Spinal cord (tissue), 3 donors: ENCODE measurements around a stretch of chr10.

- PRO-cap, result no peak
- RAMPAGE, long total RNA, result no peak
These were observed 558 bp upstream of the ITIH2 start for GRCh38 chr10:7702575-7702941.

GRCh38 chr10:7707041-7707500 lies 4.0 kb downstream of the ITIH2 start:
- PRO-cap, result no peak
- RAMPAGE, long total RNA, result no peak

DNA sequence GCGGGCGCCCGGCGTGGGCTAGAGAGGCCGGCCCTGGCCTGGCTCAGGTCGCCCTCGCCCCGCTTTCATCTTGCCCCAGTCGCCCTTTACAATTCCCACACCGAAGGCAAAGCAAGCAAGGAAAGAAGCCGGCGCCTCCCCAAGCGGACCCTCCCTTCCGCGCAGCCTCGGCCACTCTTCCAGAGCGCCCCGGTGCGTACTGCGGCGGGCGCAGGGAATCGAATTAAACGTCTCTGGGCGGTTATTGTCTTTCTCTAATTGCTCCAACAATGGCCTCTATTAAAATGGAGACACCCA lies 4.5 kb upstream of the GATA3 start:
- PRO-cap, result no peak
- RAMPAGE, long total RNA, result no peak

GRCh38 chr10:8053298-8053517 lies 1.3 kb upstream of the GATA3 start:
- PRO-cap, result no peak
- RAMPAGE, long total RNA, result no peak

DNA sequence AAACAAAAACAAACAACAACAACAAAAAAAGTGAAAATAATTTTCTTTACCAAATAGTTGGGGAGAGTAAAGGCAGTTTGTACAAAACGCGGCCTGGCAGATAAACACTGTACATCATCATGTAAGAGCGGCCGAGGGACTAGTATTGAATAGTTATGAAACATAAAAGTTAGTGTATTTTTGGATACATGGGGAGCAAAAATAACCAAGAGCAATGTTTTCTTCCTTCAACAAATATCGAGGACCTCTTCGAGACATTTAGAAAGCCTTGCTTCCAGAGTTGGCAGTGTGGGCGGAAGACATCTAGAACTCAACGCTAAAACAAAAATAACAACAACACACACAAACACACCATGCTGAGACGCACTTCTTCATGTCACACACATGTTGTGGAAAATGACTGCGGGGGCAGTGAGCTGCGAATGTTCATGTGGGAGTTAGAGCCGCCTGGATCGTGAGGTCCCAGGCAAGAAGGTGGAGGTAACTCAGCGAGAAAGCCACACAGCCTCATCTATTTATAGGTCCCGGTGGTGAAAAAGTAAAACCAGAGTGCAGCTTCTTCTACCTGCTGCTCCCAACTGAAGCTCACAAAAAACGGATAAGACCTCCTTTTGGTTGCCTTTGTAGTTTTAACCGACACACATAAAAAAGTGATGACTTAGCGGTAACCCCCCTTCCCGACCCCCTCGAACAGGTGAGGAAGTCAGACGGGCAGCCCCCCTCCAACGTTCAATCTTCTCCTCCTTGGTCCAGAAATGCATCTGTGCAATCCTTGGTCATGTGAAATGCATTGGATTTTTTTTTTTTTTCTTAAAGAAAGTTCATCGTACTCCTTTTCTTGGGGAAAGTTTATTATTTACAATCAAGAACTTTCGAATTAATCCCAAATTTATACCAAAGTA lies 276.8 kb downstream of the GATA3 start:
- PRO-cap, result no peak
- RAMPAGE, long total RNA, result no peak

DNA sequence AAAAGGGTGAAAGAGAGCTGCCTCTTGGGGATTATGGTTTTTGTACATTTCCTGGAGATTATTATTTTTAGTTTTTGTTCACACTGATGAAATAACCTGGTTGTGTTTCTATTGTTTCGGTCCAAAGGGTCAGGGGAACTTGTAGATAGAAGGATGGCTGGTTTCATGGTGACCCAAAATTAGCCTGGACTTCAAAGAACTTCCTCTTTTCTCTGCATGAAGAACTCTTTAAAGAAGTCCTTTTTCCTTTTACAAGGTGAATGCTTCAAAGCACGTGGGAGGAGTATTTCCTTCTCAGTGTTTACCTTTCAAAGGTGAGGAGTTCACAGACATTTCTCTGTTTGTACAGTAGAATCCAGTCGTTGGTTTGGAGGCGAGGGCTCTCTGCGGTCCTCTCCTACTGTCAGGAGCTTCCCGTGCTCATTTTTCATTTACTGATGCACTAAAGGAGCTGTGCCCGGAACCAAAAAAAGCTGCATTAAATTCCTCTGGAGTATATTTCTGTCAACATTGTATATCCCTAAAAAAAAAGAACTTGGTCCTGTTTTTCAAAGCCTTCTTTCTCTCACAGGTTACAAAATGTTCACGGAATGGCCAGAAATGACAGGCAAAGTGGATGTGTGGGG lies 561.7 kb downstream of the GATA3 start:
- PRO-cap, result no peak
- RAMPAGE, long total RNA, result no peak

DNA sequence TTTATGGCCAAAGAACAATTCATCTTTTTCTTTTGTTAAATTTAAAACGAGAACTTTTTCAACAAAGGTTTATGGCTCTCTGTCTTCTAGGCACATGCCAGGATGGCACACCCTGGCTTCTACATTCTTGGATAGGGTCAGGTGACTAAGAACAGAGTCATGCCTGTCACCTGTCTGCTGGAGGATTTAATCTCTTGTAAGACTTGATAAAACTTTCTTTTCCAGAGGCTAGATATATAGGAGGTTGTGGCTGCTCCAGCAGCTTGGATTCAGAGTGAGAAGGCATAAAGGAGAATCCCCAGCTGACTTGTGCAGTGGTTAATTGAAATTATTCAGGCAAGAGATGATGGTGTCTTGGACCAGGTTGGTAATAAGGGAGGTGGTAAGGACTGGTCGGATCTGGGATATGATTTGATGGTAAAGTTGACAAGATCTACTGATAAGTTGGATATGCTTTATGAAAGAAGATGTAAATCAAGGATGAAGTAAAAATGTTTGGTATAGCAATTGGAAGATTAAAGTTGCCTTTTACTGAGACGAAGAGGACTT lies 915.5 kb downstream of the GATA3 start:
- PRO-cap, result no peak
- RAMPAGE, long total RNA, result no peak

GRCh38 chr10:9096265-9096782 lies 1041.8 kb downstream of the GATA3 start:
- PRO-cap, result no peak
- RAMPAGE, long total RNA, result no peak

DNA sequence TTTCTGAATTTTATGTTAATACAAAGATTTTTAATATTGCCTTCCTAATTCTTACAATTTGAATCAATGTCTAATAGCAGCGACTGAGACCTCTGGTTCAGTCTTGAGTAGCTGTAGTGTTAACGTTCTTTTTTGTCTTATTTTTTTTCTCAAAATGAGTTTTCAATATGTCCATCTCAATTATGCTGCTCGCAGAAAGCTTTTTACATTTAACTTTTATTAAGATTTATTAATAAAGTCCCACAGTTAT lies 1407.7 kb downstream of the GATA3 start:
- PRO-cap, result no peak
- RAMPAGE, long total RNA, result no peak

DNA sequence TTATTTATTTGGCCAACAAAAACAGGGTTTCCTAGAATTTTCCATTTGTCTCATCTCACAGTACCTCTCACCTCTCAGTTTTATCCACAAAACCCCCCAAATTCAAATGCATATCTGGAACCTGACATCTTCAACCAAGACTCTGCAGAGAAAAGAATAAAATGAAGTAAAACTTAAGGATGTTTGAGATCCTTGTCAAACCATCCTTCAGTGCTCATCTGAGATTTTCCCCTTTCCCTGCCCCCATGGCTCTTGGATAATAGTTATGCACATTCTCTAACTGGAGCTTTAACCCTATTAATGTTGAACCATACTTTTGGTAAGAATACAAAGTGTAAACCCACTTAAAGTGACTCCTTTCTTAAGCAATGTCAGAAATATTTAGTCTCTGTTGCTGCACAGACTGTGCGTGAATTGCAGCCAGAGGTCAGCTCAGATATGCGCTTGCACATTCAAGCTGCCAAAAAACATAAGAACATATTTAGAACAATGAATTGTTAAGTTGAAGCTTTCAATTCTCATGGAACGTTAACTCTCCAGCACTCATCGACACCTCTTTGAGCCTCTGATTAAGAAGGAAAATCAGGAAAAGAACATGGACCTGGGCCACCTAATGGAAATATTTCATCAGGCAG lies 193.2 kb upstream of the CELF2 start:
- PRO-cap, result no peak
- RAMPAGE, long total RNA, result no peak

GRCh38 chr10:10871867-10872784 lies 145.5 kb upstream of the CELF2 start:
- PRO-cap, result no peak
- RAMPAGE, long total RNA, result no peak

GRCh38 chr10:11154214-11154586 lies 136.5 kb downstream of the CELF2 start:
- PRO-cap, result no peak
- RAMPAGE, long total RNA, result no peak

DNA sequence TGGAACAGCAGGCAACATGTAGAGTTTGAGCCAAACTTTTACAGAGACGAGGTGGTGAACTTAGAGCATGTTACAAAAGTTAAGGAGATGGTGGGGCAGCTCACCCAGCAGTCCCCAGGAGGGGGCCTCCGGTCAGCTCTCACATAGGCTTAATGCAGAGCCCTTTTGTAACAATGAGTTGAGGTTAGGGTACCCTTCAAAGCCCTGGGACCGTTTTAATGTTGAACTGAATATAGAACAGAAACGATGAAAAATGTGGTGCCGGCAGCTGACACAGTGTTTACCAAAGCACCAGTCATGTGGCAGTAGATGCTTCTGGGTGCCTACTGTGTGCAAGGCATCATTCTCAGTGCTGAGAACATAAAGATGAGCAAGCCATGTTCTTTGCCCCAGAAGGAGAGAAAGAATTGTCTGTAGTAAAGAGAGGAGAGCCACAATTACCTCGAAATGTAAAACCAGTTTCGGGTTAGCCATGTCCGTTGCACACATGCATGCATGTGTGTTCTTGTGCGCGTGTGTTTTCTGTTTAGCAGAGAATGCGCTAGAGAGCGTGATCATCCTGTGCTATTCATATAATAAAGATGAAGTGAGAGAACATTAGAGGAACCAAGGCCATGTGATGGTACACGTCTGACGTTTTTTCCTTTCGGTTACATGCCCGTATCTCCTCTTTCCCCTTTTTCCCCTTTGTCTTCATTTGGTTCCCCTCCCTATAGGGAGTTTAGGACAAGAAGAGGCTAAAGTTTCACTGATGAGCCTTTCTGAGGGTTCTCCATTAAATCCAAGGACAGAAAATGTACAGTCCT lies 158.0 kb downstream of the CELF2 start:
- PRO-cap, result no peak
- RAMPAGE, long total RNA, result no peak

DNA sequence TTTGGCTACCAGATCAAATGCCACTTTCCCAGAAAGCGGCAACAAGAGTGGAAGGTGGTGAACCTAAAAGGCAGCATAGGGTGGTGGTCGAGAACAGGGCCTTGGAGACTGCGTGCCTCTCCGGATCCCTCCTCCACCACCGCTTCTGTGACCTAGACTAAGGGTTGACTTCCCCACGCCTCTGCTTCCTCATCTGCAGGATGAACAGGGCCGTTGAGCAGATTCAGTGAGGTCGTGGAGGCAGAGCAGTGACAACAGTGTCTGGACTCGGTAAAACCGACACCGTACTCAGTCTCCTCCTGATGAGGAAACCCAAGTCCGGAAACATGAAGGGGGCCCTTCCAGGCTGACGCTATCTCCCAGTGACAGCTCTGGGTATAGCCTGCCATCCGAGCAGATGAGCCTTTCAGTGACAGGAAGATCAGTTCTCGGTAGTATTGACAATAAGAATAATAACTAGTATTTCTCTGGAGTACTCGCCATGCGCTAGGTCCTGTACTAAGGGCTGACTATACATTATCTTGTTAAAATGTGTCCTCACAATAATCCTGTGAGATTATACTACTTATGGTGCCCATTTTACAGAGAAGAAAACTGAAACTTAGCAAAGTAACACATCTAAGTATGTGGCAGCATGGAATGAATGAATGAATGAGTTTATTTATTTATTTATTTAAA lies 162.7 kb downstream of the CELF2 start:
- PRO-cap, result no peak
- RAMPAGE, long total RNA, result no peak

GRCh38 chr10:11193284-11193686 lies 175.6 kb downstream of the CELF2 start:
- PRO-cap, result no peak
- RAMPAGE, long total RNA, result no peak

GRCh38 chr10:11203068-11203506 lies 185.4 kb downstream of the CELF2 start:
- PRO-cap, result no peak
- RAMPAGE, long total RNA, result no peak

- PRO-cap, result no peak
- RAMPAGE, long total RNA, result no peak
These were observed 227.8 kb downstream of the CELF2 start for GRCh38 chr10:11245459-11245952.

- PRO-cap, result no peak
- RAMPAGE, long total RNA, result no peak
These were observed 279.2 kb downstream of the CELF2 start for GRCh38 chr10:11296477-11297688.

DNA sequence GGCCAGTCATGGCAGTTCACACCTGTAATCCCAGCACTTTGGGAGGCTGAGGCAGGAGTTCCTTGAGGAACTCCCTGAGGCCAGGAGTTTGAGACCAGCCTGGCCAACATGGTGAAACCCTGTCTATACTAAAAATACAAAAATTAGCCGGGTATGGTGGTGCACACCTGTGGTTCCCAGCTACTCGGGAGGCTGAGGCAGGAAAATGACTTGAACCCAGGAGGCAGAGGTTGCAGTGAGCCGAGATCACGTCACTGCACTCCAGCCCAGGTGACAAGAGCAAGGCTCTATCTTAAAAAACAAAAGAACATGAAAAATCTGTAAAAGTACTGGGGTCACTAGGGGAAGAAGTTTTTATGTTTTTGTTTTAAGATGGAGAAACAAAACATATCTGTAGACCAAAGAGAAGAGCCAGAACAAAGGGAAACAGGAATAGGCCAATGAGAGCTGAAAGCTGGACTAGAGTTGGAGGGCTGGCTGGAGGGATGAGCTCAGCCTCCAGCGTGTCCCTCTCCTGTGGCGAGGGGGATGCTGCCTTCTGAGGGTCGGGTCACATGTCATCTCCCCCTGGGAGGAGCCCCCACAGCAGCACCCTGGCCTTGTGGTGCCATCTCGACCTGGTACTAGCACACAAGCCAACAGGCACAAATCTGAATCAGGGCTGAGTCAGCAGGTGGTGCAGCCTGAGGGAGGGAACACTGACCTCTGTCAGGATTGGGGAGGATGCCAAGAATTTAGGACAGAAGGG lies 280.2 kb downstream of the CELF2 start:
- PRO-cap, result no peak
- RAMPAGE, long total RNA, result no peak

DNA sequence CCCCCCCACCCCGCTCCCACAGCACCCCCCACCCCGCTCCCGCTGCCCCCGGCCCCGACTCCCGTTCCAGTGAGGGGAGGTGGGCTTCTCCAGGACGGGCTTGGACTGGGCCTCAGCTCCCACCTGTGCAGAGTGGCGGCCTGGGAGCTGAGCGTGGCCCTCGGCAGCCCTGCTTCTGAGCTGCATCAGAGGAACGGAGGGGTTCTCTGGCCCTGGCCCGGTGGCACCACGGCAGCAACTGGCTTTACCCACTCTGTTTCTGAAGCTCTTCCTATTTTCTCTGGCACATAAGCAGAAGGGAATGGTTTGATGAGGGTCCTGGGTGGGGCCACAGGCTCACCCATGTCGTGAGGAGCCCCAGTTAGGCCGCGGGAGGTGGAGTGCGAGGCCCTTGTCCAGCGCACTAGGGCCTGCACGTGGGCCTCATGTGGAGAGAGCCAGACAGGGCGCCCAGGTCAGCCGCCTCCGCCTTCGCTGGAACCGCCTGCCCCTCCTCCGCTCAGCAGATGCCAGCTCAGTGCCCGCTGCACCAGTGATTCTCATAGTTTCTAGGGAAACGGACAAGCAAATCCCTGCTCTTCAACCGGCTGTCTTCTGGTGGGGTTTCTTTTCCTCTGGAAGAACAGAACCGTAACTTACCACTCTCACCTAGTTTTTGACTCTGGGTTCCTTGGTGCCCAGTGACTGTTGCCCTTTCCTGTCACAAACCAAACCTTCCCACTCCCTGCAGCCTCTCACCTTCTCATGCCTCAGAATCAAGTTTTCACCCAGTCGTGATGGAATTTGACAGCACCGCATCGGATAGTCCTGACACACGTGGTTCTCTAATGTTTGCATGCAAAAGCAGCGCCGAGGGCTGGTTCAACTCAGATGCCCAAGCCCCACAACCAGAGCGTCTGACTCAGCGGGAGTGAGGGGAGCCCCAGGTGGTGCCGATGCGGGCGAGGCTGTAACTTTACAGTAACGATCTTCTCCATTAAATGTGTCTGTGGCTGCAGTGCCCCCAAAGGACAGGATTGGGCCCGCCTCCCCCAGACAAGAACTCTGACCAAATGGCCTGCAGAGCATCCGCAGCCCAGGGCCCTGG lies 284.2 kb downstream of the CELF2 start:
- PRO-cap, result no peak
- RAMPAGE, long total RNA, result no peak